REH cell (cell line): ENCODE data around the gene HOXA10.

GRCh38 chr7:26332726-26333282 lies 41.1 kb downstream of the SNX10 start:
- PRO-cap: no peak

- PRO-cap: no peak
Observed at GRCh38 chr7:26397355-26397805, 105.7 kb downstream of the SNX10 start.

DNA sequence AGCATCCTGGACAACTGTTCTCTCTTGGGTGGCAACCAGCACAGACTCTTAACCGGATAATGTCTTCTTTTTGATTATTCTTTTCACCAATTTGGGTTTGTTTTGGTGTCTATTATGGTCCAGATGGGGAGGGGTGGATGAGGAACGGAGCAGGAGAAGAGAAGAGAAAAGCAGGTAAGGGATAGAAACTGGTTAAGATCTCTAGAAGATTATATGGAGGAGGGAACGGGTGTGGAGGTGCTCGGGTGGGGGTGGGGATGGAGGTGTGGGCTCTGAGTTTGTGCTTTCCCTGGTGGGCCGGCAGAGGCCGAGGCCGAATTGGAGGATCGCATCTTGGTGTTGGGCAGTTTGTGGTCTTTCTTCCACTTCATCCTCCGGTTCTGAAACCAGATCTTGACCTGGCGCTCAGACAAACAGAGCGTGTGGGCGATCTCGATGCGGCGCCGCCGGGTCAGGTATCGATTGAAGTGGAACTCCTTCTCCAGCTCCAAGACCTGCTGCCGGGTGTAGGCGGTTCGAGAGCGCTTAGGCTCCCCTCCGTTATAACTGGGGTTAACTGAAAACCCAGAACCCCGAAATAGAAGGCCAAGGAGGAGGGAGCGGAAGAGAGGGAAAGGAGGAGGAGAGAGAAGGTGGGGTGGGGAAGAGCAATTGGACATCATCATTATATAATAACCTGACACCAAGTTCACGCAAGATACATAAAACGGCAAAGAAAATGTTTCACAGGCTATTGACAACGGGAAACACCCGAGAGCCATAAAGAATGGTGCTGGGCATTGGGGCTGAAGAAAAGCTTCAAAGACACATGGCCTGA lies 1.3 kb downstream of the HOXA4 start:
- PRO-cap: no peak

- PRO-cap: no peak
Observed at GRCh38 chr7:27142411-27143627, 662 bp downstream of the HOXA5 start.

GRCh38 chr7:27170232-27170750 lies 3.8 kb downstream of the HOXA10 start:
- PRO-cap: unidirectional peak, minus-strand start at chr7:27170357; unidirectional peak, minus-strand start at chr7:27170486

DNA sequence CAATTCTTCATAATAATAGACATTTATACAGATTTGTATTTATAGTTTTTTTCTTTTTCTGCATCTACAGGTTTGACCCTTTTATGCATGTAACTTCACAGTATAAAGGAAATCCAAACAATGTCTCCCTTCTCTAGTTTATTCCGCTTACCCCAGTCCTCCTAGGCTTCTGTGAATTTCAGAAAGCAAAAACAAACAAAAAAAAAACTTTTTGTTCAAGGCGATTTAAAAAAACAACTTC lies 3.4 kb downstream of the HOXA10 start:
- PRO-cap: no peak

- PRO-cap: no peak
Observed at GRCh38 chr7:27172495-27173571, 1.3 kb downstream of the HOXA10 start.

DNA sequence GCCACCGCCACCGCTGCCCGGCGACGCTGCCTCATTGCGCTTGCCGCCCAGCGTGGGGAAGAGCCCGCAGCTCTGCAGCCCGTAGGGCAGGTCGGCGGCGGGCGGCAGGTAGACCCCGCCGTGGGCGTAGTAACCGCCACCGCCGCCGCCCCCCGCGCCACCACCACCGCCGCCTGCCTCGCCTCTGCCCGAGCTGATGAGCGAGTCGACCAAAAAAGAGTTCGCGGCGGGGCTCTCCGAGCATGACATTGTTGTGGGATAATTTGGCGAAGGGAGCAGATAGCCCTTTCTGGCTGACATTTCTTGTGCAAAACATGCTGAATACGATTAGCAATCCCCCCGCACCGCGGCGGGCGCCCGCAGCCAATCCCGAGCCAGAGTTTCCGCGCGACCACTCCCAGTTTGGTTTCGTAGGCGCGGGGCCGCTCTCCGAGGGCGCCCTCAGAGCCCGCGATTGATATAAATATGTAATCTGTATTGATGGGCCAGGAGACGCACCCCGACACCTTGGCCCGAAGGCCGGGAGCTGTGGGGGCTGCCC lies at the start of gene HOXA10:
TSS of gene HOXA10 (minus strand) at position 314 of the 541 bp plus-strand sequence.
- PRO-cap: no peak

DNA sequence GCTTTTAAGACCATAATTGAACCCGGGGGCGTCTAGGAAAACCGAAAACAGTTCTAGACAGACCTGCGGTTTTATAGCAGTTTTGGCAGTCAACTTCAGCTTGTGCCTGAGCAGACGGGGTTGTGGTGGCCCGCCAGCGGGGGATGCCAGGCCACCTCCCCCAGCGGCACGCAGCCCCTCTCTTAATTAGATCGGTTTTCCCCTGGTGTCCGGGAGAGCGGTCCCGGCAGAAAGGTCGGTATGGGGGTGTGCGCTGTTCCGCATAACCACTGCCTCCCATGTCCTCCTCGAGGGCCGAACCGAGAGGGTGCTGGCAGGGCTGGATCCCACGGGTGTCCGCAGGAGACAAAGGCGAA lies 2.7 kb upstream of the HOXA11 start:
- PRO-cap: no peak

GRCh38 chr7:27193931-27194184 lies 6.0 kb downstream of the HOXA13 start:
- PRO-cap: no peak

GRCh38 chr7:27244292-27244887 lies 1.8 kb downstream of the EVX1 start:
- PRO-cap: no peak

DNA sequence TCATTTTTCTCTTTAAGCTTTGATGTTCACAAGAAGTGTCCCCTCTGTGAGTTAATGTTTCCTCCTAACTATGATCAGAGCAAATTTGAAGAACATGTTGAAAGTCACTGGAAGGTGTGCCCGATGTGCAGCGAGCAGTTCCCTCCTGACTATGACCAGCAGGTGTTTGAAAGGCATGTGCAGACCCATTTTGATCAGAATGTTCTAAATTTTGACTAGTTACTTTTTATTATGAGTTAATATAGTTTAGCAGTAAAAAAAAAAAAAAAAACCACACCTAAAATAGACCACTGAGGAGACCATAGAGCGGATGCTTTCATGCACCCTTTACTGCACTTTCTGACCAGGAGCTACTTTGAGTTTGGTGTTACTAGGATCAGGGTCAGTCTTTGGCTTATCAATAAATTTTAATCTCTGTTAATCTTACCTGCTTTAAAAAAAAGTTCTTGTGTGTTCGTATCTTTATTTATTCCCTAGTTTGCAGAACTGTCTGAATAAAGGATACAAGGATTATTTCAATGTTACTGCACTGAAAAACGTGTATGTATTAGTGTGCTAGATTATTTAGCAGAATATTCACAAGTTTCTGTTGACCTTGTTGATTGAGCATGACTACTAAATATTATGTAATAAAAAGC lies 88.8 kb downstream of the TAX1BP1 start:
- PRO-cap: no peak

DNA sequence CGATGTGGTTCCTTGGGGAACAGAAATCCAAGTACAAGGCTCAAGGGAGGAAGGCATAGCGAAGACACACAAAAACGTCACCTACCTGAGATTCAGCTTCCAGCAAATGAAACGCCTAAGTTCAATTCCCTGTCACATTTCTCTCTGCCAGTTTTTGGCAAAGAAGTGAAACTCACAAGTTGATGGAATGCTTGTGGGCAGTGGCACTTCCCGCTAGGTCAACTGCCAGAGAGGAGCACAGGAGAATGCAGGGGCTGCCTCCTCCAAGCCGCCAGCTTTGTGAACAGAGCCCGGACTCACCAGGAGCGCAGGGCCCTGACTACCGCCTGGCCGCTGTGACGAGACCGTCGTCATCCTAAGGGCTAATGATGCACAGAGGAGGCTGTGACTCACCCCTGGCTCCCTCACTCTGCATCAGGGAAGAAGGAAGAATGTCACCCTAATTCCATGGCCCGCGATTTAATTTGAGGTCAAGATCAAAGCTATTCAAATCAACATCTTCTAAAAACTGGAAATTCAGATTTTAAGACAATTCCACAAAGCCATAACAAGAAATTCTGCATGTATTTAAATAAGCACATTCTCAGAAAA lies 123.9 kb downstream of the TAX1BP1 start:
- PRO-cap: no peak

DNA sequence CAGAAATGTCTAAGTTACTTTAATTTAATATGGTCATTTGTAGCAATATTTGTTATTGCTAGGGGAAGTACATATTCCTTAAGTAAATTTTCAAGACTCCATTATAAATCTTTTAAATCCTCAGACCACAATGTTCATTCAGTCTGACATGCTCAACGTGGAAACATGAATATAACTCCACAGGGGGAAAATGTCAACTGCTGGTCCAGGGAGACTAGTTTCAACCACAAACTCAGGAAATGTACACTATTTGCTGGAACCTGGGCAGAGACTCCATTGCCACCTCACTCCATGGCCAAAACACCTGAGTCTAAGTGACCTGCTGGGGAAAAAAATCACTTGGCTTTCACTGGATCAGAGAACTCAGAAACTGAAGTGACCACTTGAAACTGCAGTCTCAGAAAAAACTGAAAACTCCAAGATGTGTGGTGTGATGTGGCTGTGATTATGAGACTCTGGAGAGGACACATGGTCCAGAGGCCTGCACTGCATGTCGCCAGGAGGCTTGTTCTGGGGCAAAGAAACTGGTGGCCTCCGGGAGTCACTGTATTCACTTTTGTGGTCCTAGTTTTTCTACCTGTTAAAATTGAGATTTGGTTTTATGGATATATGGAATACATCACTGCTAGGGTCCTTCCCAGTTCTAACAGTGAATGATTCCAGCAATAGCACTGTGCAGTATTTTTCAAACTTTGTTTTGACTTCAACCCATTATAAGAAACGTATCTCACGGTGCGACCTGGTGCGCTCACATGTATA lies 161.4 kb downstream of the TAX1BP1 start:
- PRO-cap: bidirectional peak, plus-strand start at position 133 of the sequence, minus-strand start at position 173 of the sequence; unidirectional peak, minus-strand start at position 407 of the sequence; unidirectional peak, minus-strand start at position 512 of the sequence

DNA sequence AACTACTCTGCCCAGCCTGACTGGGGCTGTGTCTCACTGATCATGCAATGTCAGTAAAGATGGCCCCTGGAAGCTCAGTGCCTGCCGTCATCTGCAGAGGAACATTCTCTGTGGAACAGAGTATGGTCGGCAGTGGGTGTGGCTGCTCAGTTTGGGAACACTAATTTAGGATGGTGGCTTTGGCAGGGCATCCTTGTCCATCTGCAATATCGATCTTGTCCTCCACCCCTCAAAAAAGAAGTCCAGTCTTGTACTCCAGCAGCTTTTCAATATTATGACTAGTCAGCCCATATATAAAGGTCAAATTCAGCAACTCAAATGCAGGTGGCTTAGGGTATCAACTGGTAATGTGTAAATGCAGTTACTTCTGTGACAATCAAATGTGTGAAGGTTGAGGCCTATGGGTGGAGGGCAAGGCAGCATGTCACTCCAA lies 214.3 kb downstream of the TAX1BP1 start:
- PRO-cap: no peak

DNA sequence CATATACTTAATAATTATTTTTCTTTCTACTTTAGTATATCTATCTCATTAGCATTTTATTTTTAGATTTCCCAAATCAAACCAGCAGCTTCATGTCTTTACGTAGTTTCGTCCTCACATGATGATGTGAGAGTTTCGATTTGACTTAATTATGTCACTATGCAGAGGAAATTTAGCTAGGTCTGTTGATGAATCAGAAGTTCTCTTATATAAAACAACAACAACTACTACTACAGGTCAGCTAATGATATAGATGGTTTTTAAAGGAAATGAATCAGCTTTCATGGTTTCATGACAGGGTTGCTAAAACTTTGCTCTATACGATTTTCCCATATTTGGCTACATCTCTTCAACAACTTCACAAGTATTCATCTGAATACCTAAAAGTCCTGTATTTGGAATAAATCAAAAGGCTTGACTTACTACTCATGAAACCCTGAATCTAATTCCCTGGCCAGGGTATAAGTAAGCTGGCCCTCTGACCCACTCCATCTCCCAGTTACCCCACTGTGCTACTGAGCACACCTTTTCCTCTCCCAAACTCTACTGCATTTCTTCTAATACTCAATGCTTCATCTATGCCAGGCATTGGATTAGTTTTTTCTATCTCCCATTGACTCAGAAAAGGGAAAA lies 28.5 kb downstream of the JAZF1 start:
- PRO-cap: no peak

DNA sequence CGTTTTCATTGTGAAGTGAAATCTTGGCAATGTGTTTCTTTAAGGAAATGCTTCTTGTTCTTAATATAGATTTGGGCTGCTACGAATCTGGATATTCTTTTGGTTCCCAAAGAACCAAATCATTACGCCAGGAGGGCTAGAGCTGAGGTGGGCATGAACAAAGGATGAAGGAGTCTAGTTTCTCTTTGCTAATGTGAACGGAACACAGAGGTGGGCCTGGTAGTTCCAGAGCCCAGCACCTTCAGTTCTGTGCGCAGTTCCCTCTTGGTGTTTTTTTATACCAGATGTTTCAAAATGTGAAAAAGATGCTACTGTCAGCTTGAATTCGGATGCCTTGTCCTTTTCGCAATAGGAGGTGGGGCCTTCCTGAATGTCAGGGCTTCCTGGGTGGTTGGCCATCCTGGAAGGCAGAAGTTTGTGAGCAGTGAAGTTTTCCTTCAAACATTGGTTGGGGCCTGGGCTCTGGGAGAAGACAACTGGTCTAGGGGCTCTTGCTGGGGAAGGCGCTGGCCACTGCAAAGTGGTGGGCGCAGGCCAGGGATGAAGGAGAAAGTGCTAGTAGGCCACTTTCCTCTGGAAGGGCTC lies 56.6 kb upstream of the JAZF1 start:
- PRO-cap: no peak

DNA sequence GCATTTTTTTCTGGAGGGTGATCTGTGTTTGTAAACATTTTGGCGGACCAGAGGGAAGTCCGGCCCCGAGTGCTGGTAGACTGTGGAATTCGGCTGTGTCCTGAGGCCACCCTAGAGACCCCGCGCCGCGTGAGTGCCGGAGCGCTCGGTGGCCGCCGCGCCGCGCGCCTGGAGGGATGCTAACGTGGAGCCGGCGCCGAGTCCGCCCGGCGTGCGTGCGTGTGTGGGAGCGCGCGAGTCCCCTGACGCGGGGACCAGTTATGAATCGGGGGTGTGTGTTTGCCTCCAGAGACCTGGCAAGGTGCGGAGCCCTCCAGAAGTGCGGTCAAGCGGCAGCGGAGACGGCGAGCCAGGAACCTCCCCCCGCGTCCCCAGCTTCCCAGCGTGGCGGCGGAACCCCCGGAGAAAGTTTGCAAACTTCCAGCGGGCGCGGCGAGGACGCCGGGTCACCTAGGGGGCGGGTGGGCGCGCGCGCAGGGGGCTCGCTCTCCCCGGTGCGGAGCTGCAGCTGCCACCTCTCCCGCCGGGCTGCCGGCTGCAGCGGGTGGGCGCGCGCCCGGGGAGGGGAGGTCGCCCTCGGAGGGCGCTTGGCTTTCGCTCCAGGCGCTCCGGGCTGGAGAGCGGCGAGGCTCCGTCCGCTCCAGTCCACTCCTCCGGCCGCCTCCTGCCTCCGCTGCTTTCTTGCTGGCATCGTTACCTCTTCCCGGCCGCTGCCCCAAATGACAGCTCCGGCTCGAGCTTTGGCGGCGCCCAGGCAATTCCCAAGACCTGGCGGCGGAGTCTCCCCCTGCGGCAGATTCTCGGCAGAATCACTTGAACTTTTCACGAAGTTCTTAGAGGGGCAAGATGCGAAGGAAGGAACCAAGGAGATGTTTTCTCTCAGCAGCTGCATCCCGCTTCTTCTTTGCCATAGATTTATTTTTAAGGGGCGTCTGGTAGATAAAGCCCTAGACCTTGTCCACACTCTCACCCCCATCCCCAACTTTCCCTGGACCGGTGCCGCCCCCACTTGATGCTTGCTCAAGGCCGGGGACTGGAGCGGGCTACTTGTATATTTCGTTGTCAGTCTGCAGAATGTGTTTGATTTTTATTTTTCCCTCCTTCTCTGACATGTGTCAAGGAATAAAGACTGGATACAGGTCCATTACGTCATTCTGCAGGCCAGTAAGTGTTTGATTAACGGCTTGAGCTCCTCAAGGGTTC lies 2.3 kb upstream of the CREB5 start:
- PRO-cap: no peak

- PRO-cap: no peak
Observed at GRCh38 chr7:28684791-28685117, 272.4 kb downstream of the CREB5 start.

- PRO-cap: no peak
Observed at GRCh38 chr7:29189640-29190320, 4.8 kb upstream of the CHN2 start.